SJCRH30 (cell line): ENCODE measurements around a stretch of chr11.

GRCh38 chr11:120546464-120547566, 35.3 kb downstream of the GRIK4 start:
- RAMPAGE, long total RNA = no peak

DNA sequence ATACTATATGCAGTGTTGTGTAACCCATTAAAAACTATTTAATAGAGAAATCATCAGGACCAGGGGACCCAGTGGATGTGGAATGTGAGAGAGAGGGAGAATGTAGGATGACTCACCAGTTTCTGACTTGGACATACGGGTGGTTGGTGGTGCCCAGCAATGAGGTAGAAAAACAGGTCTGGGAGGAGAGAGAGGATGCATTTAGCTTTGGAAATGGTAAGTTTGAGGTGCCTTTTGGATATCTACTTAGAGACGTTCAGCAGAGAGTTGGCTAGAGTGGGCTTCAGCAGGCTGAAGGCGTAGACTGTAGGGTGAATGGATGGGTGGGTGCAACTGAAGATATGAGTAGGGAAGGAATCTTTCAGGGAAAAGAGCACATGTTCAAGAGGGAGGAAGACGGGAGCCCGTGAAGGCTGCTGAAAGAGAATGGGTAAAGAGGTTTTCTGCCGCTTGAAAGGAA, 111.8 kb upstream of the TBCEL start:
- RAMPAGE, long total RNA = no peak

DNA sequence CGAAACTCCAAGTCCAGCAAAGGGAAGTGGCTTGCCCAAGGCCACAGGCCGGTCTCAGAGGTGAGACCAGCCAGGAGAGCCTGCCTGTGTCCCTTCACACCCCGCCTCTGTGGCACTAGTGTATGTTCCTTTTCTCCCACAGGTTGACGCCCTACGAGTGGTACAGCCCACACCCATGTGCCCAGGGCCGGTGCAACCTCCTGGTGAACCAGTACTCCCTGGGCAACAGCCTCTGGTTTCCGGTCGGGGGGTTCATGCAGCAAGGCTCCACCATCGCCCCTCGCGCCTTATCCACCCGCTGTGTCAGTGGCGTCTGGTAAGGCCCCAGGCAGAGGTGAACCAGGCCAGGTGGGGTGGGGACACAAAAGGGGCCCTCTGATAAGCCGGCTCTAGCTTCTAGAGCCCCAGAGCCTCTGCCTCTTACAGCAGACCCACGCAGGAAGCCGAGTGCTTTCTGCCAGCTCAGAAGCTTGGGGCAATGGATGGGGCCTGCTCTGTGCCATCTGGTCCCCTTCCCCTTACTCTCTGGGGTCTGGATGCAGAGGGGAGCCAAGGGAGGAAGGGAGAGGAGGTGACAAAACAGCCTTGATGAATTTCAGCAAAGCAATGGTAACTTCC, 67.2 kb upstream of the TBCEL start:
- RAMPAGE, long total RNA = no peak

- RAMPAGE, long total RNA = no peak
These were observed 11.5 kb downstream of the TBCEL start for GRCh38 chr11:121035300-121035839.

DNA sequence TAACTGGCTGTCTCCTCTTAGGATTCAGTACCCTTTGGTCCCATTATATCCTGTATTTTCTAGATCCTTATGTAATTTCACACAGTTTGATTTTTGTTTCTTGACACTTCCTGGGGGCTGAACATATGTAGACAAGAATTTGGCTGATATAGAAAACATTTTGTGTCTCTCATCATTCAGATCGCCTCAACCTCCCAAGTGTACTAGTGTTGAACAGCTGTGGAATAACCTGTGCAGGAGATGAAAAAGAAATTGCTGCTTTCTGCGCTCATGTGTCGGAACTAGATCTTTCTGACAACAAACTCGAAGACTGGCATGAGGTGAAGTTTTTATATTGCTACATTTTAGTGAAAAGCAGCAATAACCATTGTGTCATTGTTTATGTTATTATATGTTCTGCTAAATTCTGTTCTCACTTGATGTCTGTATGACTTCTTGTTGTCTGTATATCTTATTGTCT, 23.5 kb downstream of the TBCEL start:
- RAMPAGE, long total RNA = no peak

DNA sequence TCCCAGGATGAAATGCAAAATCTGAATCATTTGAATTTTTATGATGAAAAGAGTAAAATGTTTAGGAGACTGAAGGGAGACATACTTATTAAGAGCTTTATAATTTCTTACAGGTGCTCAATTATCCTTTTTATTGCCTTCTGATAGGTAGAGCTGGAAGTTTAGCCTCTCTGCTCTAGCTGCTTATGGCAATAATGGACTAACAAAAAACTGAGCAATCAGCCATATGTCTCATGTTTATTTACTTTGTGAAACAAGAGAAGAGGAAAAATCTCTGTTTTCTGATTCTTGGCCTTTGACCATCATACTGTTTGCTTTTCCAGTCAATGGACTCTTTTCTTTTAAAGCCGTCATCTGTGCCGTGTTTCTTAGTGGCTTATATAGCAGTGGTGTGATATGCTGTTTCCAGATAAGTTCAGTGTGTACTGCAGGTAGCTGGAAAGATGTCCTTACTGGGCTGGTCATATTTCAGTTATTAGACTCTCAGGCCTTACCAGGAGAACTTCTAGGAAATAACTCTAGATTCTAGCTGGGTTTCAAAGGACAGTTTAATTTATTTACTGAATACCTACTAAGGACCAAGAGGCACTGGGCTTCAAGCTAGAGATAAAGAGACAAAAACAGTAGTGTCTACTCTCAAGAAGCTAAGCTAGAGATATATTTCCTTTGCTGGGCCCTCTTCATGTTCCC, 33.6 kb upstream of the TECTA start:
- RAMPAGE, long total RNA = no peak

GRCh38 chr11:121471009-121471643, 19.0 kb downstream of the SORL1 start:
- RAMPAGE, long total RNA = no peak

- RAMPAGE, long total RNA = no peak
These were observed 29.7 kb downstream of the SORL1 start for GRCh38 chr11:121481737-121482283.

DNA sequence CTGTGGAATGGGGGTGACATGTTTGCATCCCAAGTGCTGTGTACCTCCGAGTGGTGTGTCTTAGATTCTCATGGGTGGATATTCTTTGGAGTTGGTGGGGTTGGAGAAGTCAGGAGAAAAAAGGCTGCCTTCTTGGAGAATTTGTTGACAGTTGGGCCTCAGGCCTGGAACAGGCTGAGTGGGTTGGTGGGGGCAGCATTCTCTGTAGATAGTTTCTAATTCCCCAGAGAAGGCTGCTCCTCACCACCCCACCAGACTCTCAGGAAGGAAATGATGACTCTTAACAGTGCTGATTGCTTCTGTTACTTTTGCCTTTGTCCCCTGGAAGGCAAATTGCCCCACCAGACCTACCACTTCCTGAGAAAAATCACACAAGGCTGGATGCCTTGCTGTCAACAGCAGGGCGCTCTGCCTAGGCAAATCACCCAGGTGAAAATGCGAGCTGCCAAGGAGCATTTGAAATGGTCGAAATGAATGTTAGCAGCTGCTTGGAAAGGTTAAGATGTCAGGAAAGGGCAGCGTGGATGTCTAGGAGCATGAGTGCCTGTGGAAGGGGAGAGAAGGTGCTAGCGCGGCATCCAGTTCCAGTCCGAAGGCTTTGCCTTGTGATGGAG, 30.3 kb downstream of the SORL1 start:
- RAMPAGE, long total RNA = no peak

DNA sequence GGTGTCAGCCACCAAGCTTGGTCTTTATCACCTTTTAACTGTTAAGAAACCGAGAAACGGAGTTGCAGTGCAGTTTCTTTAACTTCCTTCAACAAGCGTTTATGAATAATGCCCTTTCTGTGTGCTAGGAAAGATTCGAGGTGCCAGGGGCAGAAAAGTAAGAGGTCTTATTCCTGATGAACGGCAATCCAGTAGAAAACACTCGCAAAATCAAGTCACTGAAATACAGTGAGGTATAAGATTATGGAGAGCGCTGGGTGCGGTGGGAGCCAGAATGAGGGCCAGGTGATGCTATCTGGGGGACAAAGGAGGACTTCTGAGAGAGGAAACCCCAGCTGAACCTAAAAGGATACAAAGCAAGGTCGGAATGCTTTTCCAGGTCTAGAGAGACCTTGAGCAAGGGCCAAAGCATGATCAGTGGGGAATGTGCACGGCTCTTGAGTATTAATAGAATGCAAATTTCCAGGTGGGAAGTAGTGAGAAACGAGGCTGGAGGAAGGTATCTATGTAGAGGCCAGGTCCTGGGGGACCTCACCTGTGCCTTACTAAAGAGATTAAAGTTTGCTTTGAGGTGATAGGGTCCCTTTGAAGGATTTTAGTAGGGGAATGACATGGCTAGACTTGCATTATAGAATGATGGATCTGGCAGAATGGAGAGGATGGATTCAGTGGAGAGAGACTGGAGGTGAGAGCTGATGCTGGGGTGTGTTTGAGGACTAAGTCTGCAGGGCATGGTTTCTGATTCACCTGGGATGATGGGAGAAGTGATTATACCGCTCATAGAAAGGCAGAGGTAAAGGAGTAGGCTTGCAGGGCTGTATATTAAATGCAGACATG, 84.8 kb downstream of the SORL1 start:
- RAMPAGE, long total RNA = no peak

DNA sequence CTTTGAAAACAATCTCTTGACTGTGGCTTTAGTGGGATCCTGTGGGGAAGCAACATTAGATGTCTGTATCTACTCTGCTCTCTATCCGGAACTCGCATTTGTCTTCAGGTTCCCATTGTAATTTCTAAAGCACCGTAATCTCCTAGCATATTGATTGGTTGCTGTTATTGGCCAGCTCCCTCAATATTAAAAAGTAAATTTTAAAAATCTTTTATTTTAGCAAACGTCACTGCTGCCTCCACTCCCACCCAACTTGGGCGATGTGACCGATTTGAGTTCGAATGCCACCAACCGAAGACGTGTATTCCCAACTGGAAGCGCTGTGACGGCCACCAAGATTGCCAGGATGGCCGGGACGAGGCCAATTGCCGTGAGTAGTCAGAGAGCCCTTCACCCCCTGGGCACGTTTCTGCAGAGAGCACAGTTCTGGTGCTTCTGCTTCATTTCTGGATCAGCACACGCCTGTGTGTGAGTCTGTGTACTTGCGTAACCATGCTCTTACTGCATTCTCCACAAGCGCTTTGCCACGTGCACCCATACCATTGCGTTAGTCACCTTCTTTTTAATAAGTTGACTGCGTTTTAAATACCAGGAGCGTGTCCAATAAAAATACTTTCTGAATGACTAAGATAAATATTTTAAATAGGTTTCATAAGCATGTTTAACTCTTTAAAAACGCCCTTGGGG, 143.4 kb downstream of the SORL1 start:
- RAMPAGE, long total RNA = no peak

DNA sequence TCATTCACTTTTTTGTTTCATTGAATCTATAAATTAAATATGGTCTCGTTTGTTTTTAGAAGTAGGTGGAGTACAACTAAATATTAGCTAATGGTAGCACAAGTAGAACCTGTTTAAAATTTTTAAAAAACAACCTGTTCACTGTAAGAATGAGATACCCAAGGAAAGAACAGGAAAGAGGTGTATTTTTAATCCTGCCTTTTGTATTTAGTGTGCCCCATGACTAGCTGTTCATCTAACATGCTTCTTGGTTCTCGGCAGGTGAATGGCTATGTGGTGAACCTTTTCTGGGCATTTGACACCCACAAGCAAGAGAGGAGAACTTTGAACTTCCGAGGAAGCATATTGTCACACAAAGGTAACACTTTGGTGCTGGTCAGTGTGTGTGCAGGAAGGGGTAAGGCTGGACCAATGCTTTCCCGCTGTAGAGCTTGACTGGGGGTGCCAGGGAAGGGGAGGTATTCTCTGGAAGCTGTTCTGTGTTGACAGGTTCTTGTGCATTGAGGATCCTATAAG, 160.4 kb downstream of the SORL1 start:
- RAMPAGE, long total RNA = no peak

DNA sequence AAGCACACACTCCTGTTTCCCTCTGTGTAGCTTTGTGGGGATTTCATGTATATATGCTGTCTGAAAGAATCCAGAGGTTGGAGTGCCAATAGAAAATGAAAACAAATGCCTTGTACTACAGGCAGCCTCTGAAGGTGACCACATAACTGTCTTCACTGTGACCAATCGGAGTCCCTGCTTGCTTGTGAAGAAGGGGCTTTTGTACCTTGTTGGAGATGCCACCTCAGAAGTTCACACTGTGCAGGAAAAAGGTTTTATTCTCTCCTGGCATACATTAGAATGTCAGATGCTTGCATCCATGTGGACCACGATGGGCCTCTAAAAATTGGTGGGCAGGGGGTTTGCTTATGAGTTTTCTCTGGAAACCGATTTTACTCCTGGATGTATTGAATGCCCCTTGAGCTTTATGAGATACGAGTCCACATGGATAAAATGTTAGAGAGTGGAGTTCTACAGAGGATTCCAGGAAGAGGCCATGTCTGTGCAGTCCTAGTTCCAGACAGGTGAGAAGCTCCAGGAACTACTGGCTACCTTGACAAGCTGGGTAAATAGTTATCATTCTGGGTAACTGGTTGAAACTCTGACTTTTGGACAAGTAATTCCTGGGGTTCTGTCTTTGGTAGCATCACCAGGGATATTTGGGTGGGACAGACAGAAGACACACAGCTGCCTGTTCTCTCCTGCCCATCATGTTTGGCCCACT, 179.9 kb downstream of the SORL1 start:
- RAMPAGE, long total RNA = no peak

GRCh38 chr11:121635086-121635453, 183.0 kb downstream of the SORL1 start:
- RAMPAGE, long total RNA = no peak

DNA sequence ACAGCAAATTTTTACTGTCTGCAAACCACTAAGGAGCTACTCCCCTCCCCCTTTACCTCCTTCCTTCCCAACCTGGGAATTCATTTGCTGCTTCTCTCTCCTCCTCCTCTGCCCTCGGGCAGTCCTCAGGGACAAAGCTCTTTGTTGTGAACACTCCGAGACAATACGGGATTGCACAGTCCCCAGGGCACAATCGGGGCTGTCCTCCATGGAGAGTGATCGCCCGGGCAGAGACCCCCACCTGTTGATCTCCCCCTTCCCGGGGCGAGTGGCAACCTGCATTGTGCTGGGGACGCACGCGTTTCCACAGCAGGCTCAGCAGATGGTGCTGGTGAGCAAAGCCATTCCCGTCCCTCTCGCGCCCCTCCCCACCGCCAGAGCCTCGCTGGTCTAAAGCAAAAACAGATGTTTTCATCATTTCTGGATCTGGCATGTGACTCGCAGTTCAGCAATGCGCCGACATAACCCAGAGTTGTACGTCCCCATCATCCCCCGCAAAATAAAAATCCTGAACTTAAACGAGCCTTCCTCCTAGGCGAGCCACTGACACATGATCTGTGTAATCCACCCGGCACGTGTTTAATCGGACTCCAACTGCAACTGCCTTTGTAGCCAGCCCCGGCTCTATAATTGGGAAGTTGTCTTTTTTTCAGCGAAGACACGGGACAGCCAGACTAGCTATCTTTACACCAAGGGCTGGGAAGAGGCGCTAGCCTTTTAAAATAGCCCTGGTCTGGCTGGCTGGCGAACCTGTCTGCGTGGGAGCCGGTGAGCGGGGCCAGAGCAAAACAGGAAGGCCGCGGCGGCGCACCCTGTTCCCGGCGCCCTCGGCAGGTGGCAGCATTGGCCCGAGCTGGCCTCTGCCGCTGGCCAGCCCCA, 203.5 kb downstream of the SORL1 start:
- RAMPAGE, long total RNA = no peak

GRCh38 chr11:121673022-121673533, 221.0 kb downstream of the SORL1 start:
- RAMPAGE, long total RNA = no peak

DNA sequence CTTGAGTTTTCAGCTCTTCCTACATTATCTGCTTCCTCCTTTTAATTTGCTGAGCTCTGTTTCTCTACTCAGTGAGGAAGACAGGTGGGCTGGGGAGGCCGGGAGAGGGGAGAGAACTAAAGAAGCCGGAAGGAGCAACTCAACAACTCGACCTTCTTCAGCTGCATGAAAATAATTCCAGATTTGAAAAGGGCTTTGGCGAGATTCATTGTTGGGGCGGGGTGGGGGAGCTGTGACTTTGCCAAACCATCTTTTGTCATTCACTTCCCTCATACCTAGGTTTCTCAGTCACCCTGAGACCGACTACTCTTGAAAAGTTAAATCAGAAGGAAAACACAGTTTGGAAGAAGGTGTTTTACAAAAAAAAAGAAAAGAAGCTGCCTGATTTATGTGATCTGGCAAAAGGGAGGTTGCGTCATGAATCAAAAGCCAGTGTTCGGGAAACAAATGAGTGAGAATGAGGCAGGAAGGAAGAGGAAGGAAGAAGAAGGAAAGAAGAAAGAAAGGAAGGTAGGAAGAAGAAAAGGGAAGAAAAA, 314.8 kb downstream of the BLID start:
- RAMPAGE, long total RNA = no peak

- RAMPAGE, long total RNA = no peak
These were observed 286.8 kb downstream of the BLID start for GRCh38 chr11:121829053-121829825.

GRCh38 chr11:121959484-121959796, 156.6 kb downstream of the BLID start:
- RAMPAGE, long total RNA = no peak

GRCh38 chr11:122099050-122100072, 16.7 kb downstream of the BLID start:
- RAMPAGE, long total RNA = no peak